A172 (cell line): ENCODE results near the genes SIN3A, SNUPN and SNX33.

DNA sequence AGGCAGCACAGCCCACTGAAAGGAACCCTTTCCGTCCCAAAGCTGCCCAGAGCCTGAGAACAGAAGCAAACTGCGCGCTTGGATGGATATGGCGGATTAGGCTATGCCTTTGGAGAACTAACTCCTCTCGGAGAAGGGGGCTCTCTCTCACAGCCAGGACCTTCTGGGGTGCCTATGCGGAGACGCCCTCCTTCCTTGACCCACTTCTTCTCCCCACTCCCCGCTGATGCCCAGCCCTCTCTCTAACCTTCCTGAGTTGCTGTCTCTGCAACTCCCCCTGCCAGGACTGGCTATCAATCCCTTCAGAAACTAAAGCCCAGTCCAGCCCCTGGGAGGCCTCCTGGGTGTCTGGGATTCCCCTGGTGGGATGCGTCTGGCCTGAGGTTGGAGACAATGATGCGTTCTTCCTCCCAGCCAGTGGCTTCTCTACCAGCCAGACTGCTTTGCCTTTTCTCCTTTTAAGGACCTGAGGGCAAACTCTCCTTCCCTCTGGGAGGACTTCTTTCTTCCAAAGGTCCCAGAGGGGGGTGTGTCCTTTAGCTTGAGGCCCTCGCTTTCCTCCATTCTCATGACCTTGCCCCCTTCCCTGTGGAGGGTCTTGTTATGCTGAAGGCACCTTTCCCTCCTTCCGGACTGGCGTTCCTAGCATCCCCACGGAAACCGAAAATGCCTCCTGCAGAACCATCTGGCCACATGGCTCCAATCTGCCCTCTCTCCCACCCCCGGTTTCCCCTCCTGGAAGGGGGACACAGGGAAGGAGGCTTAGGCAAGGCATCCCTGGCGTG lies 63.5 kb upstream of the C15orf39 start:
- RAMPAGE, long total RNA: no peak

GRCh38 chr15:75195489-75195826 lies 6.2 kb upstream of the C15orf39 start:
- RAMPAGE, long total RNA: no peak

DNA sequence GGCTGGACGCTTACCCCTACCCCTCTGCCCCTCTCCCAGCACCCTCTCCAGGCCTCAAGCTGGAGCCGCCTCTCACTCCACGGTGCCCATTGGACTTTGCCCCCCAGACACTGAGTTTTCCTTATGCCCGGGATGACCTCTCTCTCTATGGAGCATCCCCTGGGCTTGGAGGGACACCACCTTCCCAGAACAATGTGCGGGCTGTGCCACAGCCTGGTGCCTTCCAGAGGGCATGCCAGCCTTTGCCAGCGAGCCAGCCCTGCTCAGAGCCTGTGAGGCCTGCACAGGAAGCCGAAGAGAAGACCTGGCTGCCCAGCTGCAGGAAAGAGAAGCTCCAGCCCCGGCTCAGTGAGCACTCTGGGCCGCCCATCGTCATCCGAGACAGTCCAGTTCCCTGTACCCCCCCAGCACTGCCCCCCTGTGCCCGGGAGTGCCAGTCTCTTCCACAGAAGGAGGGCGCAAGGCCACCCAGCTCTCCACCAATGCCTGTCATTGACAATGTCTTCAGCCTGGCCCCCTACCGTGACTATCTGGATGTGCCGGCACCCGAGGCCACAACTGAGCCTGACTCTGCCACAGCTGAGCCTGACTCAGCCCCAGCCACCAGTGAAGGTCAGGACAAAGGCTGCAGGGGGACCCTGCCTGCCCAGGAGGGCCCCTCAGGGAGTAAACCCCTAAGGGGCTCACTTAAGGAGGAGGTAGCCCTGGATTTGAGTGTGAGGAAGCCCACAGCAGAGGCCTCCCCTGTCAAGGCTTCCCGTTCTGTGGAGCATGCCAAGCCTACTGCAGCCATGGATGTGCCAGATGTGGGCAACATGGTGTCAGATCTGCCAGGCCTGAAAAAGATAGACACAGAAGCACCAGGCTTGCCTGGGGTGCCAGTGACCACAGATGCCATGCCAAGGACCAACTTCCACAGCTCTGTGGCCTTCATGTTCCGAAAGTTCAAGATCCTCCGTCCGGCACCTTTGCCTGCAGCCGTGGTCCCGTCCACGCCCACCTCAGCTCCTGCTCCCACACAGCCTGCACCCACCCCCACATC lies 5.7 kb downstream of the C15orf39 start:
- RAMPAGE, long total RNA: no peak

DNA sequence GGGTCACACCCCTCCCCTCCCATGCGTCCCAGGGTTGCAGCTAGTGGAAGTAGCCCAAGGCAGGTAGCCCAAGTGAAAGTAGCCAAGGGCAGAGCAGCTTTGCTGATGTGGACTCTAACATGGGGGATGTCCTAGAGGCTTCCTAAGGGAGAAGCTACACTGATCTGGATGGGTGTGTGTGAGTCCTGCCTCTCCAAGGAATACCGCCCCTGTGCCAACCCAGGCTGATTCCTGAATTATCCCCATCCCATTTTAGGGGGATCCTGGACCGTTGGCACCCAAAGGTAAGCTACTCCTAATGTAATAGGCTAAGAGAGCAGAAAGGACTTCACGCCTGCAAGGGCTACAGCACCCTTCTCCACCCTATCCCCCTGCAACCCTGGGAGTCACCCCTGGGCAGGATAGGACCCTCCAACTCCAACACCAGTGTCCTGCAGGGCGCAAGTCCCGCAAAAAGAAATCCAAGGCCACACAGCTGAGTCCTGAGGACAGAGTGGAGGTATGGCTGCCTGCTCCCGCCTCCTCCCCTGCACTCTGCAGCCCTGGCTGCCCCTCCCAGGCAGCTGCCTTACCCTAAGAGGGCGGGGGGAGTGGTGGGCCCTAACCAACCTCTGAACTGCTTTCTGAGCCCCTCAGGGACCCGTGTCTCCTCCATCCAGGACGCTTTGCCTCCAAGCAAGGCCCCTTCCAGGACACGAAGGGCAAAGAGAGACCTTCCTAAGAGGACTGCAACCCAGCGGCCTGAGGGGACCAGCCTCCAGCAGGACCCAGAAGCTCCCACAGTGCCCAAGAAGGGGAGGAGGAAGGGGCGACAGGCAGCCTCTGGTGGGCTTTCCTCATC lies 7.4 kb downstream of the NEIL1 start:
- RAMPAGE, long total RNA: no peak

GRCh38 chr15:75391337-75392216 lies 23.2 kb upstream of the MAN2C1 start:
- RAMPAGE, long total RNA: no peak

GRCh38 chr15:75451325-75451845 lies at the start of gene SIN3A:
Gene SIN3A (minus strand): TSS chr15:75451690.
- RAMPAGE, long total RNA: no peak

DNA sequence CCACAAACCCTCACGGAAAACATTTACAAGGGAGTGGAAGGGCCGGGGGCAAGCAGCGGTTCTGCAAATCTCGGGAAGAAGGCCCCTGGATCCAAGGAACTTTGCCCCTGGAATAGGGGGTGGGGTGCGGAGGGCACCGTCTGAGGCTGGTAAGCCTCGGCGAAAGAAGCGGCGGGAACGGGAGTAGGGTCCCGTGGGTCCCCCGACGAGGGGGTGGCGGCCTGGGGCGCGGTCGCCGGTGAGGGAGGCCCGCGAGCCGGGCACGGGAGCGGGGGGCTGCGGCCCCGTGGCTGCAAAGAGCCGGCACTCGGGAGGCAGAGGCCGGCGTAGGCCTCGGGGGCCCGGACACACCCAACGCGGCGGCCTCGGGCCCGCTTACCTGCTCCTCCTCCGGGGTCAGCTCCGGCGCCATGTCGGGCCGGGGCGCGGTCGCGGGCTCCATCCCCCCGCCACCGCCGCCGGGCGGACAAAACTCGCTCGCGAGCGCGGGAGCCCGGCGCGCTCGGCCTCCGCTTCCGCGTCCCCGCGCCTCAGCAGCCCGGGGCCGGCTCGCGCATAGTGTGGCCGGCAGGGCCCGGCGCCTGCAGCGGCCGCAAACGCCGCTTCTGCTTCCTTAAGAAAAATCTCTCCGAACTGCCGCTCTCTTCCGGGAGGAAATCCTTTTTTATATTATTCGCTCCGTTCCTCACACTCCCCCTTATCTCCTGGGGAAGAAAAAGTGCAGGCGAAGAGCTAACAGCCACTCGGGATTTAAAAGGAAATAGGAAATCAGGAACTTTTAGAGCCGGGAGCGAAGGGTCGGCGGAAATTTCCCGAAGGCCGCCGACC lies 566 bp downstream of the PTPN9 start:
- RAMPAGE, long total RNA: no peak

- RAMPAGE, long total RNA: no peak
These were observed 4.8 kb downstream of the SNUPN start for GRCh38 chr15:75620675-75621108.

DNA sequence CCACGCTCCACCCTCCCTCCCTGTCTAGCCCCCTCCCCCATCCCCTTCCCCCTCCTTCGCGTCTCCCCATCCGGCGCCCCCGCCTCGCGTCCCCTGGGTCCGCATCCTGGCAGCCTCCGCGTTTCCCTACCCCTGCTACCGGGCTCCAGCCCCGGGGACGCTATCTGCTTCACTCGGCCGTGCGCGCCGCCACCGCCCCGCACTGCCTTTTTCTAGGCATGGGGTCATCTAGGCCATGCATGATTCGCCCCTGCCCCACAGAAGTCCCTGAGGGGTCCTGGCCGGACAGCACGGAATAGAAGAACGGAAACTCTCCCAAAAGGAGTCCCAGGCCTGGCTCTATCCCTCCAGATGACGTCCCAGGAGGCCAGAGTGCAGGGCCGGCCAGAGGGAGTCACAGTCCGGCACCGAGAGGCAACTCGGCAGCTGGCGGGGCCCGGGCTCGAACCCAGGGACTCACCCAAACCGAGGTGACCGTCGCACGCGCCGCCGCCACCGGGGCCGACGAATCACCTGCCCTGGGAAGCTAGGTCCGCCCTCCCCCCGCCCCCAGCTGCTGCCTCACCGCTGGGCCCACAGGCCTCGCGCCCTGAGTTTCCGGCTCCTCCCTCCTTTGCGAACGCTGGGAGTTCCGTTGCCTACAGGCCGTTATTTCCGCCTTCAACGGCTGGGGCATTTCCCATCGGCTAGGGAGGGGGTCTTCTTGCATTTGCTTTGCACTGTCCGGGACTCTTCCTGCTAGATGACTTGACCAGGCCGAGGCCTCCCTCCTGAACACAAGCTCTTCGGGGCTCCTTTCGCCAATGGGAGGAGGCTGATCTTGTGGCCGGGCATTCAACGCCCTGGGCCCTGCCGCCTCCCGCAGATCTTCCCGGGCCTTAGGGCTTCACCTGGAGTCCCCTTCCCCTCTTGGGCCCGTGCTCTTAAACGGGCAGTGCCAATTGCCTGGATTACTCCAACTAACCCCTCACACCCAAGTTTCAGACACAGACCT lies at the start of gene SNUPN:
SNUPN (minus strand) TSS at position 520 of the 994 bp plus-strand sequence.
- RAMPAGE, long total RNA: start-site peak on the minus strand centred at position 532 of the sequence, 156 bp wide, 161 and 189 reads in 2 replicates

GRCh38 chr15:75647621-75648144 lies at the start of gene SNX33:
Gene SNX33 (plus strand): TSS chr15:75647912.
- RAMPAGE, long total RNA: no peak

DNA sequence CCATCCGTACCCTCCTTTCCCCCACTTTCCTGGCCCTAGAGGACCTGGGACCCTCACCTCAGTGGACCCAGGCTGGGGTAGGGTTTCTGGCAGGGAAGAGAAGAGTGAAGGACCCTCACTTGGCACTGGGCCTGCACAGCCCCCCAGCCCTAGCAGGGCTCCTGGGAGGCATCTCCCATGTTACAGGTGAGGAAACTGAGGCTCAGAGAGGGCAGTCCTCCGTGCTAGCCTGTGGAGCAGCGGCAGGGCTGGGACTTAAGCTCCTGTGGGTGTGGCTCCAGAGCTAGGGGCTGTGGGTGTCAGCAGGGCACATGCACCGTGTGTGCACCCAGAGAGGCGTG lies 12.8 kb downstream of the CSPG4 start:
- RAMPAGE, long total RNA: no peak

DNA sequence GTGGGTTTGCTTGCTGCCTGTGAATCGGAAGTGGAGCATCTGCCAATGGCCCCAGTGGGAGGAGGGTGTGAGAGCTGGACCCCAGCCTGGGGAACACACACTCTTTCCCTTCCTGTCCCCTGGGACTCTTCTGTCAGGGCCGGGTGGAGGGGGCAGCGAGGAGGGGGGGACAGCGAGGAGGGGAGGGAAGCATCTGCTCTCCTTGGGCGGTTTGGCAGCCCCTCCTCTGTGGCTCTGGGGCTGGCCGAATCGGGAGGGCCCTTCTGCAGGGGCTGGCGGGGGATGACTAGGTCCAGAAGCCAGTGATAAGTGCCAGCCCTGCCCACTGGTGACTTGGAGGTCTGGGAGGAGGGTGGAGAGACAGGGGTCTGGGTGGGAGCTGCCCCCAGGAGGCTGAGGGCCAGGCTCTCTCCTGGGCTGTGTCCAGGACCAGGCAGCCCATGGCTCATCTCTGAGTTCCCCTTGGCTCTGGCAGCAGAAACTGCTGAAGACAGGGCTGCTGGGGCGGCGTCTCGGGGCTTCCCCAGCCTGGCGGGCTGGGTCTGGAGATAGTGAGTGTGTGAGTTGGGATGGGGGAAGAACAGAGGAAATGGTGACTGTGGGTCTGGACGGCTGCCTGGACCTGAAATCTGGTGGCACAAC lies 12.3 kb downstream of the CSPG4 start:
- RAMPAGE, long total RNA: no peak

DNA sequence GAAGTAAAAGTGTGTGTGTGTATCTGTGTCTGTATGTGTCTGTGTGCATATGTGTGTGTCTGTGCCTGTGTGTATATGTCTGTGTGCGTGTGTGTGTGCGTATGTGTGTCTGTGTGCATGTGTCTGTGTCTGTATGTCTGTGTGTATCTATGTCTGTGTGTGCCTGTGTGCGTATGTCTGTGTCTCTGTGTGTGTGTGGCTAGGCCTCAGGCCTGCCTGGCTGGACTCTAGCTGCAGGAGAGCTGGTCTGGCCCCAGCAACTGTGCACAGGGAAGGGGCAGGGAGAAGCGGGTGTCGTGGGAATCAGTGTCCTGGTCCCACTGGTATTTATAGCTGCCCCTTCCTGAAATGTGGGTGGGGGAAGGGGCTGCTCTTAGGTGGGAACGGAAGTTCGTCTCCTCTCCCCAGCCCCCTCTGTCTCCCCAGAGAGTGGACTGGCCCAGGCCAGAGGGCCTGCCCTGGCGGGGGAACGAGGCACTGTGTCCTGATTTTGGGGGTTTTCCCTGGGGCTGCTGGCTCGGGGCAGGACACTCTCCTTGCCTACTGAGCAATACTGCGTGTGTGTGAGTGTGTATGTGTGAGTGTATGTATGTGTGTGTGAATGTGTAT lies 6.7 kb downstream of the CSPG4 start:
- RAMPAGE, long total RNA: no peak

GRCh38 chr15:75707617-75707844 lies 5.1 kb downstream of the CSPG4 start:
- RAMPAGE, long total RNA: no peak

GRCh38 chr15:75709396-75709965 lies 3.2 kb downstream of the CSPG4 start:
- RAMPAGE, long total RNA: no peak

GRCh38 chr15:75731631-75732265 lies 7.9 kb downstream of the ODF3L1 start:
- RAMPAGE, long total RNA: no peak

GRCh38 chr15:75775259-75775813 lies 51.5 kb downstream of the ODF3L1 start:
- RAMPAGE, long total RNA: no peak

DNA sequence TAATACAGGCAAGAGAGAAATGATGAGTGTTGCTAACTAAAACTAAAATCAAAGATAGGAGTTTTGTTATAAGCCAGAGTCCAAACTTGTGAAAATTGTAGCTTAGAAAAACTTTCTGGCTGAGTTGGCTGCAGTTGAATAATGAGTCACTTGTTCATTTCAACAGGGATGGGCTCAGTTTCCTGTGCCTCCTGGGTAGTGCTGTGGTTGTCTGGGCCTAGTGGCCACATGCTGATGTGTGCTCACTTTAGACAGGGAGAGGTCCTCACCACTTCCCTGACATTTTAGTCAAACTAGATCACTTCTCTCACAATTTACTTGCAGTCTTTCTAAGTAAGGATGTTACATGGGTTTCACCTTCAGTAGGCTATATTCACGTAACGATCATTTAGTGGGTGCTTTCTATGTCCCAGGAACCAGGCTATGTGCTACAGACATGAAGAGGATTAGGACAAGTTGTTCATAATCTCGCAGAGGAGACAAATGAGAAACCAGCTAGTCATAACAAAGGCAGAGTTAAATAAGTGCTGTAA lies 6.2 kb upstream of the UBE2Q2 start:
- RAMPAGE, long total RNA: no peak

DNA sequence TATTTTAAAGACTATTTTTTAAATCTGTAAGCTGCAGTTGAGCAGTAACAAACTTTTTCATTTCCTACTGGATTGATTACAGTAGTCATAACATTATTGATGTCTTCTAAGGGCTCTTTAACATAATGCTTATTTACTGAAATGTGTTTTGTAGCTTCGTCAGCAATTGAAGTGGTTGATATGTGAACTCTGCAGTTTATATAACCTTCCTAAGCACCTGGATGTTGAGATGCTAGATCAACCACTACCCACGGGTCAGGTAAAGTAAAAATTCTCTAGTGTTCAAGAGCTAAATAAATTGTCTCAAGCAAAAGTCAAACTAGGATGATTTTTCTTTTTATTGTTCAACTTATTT lies 16.5 kb downstream of the UBE2Q2 start:
- RAMPAGE, long total RNA: no peak

GRCh38 chr15:76172604-76173307 lies 113.0 kb downstream of the TMEM266 start:
- RAMPAGE, long total RNA: no peak